PC-3 (cell line): ENCODE results near the gene ATP2A2.

DNA sequence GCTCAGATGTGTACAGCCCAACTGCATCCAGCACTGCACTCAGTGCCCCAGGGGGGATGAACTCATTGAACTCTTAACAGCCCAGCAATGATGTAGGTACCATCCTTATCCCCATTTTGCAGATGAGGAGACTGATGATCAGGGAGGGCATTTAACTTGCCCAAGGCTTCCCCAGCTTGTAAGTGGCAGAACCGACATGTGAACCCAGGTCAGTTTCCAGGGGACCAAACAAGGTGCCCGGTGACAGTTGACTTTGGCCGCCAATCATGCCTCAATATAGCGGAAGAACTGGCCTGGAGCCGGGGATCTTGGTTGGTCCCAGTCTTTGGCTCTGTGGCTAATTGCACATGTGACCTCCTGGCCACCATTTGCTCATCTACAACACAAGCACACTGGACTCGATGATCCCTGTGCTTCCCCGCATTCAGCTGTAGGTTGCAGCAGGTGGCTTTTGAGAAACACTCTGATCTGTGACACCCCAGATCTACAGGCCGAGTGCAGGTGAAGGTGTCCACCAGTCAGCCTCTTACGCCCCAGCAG is 13.9 kb downstream of the ACACB start:
- RAMPAGE, long total RNA = no peak

- RAMPAGE, long total RNA = no peak
Observed at GRCh38 chr12:109310335-109310838, 1.3 kb upstream of the FOXN4 start.

DNA sequence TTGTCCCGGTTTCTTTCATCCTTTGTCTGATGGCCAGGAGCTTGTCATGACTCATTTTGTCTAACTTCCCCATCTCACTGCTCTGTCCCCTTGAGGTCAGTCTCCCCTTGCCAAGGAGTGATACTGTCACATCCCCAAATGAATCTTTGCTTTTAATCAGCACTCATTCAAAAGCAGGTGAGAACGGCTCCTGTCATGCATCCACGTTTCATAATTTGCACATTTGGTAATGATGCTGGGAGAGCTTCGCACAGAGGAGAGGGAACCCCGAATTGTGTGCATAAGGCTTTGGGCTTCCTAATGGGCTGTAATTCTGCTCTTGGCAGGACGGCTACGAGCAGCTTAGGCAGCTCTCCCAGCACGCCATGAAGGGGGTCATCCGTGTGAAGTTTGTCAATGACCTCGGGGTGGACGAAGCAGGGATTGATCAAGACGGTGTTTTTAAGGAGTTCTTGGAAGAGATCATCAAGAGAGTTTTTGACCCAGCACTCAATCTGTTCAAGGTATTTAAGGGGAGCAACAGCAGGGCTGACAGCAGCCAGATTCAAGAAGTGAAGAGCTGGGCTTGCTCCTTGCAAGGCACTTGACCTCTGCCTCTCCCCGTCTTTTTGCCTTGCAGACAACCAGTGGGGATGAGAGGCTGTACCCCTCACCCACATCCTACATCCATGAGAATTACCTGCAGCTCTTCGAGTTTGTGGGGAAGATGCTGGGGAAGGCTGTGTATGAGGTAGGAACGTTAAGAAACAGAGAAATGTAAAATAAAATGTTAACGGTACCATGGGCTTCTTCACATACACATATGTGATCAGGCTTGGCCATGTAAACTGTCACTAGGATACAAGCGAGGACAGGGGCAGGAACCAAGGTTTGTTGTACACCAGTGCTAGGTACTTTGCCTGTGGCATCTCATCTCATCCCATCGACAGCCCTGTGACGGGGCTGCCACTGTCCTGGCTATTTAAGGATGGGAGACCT is 43.7 kb downstream of the UBE3B start:
- RAMPAGE, long total RNA = no peak

- RAMPAGE, long total RNA = no peak
Observed at GRCh38 chr12:109567355-109567772, 5.9 kb downstream of the MMAB start.

GRCh38 chr12:109596224-109597013 is 22.8 kb downstream of the MVK start:
- RAMPAGE, long total RNA = no peak

DNA sequence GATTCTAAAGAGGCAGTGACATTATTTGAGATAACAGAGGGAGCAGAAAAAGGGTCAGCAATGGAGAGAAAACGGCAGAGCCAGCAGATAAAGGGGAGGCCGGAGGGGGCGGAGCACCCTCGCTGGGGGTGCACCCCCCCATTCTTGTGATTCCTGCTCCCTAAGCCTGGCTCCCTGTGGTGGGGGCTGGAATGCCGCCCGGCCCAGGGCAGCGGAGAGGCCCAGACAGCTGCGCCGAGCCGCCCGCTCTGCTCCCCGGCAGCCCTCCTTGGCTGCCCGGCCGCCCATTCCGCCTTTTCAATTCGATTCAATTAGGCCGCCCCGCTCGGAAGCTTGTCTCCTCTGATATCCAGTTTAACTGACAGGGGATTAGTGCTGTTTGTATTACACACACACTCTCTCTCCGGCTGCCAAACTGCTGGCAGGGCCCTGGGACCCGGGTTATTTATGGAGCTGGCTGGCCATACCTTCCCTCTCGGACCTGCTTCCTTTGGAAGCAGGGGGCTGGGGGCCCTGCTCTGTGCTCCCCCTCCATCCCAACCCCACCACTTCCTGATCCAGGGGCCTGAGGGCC is 33.0 kb downstream of the MVK start:
- RAMPAGE, long total RNA = no peak

GRCh38 chr12:109845087-109845780 is 12.0 kb upstream of the TRPV4 start:
- RAMPAGE, long total RNA = no peak

GRCh38 chr12:109903688-109904277 is 3.7 kb downstream of the TCHP start:
- RAMPAGE, long total RNA = no peak

- RAMPAGE, long total RNA = no peak
Observed at GRCh38 chr12:109967418-109968021, 28.6 kb downstream of the GIT2 start.

DNA sequence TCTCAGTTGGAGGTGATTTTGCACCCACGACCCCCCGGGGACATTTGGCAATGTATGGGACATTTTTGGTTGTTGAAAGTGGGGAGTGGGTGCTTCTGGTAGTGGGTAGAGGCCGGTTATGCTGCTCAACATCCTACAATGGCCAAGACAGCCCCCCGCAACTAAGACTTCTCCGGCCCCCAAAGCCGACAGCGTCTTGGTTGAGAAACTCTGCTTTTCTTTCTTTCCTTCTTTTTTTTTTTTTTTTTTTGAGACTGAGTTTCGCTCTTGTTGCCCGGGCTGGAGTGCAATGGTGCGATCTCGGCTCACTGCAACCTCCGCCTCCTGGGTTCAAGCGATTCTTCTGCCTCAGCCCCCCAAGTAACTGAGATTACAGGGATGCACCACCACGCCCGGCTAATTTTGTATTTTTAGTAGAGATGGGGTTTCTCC is 1.3 kb downstream of the ANKRD13A start:
- RAMPAGE, long total RNA = no peak

GRCh38 chr12:110011958-110012660 is 12.9 kb downstream of the ANKRD13A start:
- RAMPAGE, long total RNA = no peak

DNA sequence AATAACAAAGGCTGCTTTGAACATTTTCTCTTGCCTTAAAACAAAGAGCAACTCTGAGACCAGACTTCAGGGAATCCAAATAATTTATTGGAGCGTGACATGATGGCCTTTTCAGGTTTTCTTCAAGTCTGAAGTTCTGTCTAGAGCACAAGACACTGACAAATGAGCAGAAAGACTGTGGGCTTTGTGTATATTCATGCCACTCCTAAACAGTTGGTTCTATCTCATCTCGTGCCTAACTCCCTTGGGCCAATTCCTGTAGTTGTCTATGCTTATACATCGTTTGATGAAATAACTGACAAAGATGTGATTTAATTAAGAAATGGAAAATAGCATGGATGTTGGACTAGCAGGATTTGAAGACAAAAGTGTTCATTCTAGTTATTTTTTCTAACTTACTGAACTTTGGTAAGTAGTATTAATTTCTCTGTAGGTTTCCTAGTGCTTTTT is 47.5 kb downstream of the IFT81 start:
- RAMPAGE, long total RNA = no peak

DNA sequence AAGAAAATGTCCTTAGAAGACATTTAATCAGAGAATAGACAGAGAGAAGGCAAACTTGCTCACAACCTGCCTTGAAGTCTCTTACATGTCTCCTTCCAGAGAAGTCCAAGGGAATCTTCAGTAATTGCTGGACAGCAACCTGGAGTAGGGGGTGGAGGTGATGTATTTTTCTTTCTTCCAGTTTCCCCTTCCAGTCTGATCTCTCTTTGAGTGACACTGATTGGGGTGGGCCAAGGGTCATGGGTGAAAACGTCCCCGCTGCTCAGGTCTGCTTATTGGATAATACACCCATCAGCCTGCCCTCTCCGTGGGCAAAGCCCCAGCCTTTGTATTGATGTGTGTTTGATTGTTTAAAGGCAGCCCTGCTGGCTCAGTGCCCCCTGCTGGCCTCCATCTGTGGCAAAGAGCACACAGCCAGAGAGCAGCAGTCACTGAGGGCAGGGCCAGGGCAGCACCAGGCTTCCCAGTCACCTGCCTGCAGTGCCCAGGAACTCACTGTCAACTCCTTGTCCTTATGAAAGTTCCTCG is 35.7 kb upstream of the ATP2A2 start:
- RAMPAGE, long total RNA = no peak

DNA sequence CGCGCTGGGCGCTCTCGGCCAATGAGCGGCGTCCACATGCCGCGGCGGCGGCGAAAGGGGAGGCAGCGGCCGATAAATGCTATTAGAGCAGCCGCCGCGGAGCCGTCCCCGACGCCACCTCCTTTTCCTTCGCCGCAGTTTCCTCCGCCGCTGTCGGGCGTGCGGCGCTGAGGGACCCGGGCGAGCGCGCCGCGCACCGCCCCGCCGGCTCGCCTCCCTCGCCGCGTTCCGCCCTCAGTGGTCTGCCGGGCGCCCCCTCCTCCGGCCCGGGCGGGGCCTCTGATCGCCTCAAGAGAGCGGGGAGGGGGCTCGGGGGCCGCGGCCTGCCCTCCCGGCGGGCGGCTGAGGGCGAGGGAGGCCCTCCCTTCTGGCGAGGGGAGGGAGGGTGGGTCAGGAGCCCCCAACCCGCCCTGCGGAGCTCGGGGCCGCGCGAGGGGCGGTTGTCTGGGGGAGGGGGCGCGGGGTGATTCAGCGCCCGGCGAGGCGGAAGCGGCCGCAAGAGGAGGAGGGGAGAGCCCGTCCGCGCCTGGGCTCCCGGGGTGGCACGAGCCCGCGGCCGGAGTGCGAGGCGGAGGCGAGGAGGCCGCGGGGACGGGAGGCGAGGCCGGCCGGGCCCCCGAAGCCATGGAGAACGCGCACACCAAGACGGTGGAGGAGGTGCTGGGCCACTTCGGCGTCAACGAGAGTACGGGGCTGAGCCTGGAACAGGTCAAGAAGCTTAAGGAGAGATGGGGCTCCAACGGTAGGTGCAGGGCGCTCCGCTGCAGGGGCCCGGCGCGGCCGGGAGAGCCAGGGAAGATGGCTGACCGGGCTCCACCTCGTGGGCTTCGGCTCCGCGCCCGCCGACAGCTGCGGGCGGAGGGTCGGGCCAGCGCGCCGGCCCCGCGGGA is at the start of gene ATP2A2:
TSS of gene ATP2A2 (plus strand) at position 82 of the 890 bp plus-strand sequence.
- RAMPAGE, long total RNA = no peak

GRCh38 chr12:110332290-110332504 is 51.1 kb downstream of the ATP2A2 start:
- RAMPAGE, long total RNA = no peak

DNA sequence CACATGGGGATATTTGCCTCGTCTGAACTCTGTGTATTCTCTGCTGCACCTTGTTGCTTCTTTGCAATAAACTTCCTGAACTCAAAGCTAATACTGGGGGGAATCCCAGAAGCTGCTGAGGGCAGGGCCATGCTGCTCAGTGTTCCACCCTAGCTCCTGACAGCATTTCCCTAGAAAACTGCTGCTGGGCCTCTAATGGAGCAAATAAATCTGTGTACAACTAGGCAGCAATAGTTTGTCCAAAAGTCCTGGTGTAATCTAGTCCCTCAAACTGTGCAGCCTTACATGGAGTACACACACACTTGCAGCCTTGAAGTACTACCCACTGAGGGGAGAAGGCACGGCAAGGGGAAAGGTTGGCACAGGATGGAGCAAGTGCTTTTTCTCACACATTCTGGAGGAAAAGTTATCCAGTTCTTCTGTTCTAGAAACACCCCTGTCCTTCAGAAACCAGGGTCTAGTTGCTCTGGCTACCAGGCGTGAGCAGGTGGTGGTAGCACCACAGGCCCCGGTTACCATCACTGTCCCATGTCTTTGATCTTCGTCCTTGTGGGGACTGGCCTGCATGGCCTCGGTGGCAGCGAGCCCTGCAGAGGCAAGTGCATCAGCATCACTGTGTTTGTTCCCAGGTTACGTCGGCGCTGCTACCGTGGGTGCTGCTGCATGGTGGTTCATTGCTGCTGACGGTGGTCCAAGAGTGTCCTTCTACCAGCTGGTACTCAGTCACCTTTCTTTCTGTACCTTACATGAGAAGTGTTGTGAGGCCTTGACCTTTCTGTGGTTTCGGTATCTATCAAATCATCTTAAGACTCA is 59.0 kb downstream of the ANAPC7 start:
- RAMPAGE, long total RNA = no peak

GRCh38 chr12:110353178-110353748 is 50.2 kb downstream of the ANAPC7 start:
- RAMPAGE, long total RNA = no peak

GRCh38 chr12:110536603-110537191 is 34.6 kb downstream of the RAD9B start:
- RAMPAGE, long total RNA = no peak

DNA sequence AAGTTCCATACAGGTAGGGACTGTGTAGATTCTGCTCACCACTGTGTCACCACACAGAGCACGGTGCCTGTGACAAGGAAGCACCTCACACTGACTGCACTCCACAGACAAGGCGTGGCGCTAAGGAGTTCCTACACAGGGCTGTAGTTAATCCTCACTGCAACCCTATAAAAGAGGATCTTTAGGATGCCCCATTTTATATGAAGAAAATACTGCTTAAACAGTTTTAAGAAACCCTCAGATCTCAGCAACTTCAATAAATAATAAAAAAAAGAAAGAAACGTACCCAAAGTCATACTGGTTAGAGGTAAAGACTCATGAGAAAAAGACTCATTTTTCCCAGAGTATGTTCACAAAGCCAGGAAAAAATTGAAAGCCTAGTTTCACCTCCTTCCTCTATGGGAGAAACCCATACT is 36.9 kb downstream of the RAD9B start:
- RAMPAGE, long total RNA = no peak

DNA sequence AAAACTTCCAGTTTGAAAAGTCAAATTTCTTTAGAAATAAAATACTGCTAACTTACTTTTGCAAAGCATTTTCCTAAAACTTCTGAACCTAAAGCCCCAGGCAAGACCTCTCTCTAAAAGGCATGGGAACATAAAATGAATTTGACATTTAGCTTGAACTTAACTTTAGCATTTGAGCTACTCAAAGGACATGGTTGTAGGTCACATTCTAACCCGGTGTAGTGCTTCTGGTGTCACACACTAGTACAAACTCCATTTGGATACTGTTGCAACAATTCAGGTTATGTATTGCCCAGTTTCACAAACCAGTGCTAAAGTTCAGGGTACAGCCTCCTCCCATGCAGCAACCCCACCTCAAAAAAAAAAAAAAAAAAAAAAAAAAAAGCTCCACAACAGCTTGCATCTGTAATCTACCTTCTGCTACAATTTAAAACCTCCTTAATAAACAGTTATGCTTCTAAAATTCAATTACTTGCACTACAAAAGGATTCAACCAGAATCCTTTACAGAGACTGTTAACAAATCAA is 7.8 kb downstream of the PPTC7 start:
- RAMPAGE, long total RNA = no peak